Vein endothelial cell (primary cell): ENCODE data around the genes PPTC7, MYL2, BRAP and ERP29.

DNA sequence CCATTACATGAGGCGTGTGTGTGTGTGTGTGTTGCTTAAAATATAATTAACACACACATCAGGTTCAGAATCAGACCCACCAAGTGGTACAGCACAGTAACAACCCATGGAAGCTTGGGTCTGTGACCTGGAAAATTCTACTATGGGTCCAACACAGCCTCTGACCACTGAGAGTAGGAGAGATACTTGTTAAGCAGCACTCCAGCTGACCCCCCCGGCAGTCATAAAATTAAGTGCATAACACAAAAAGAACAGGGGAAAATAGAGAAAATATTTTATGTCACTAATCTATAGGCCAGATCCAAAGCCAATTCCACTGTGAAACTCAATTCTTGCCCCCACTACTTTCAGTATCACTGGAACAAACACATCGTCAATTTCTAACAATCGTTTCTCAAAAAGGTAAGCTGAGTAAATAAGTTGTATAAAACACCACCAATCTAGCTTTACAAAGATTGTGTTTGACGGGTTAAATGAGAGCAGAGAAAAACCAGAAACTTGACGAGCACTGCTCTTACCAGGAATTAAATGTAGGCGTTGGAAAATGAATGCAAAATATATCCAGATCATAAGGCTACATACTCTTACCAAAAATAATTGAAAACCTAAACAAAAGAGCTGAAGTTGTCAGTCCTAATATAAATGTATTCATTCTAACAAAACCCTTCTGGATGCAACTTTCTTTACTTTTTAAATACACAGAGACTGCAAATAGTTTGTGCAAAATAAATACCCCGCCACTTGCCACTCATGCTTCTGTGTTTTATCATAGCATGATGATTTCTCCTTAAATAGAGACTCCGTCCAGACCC, 32.5 kb downstream of the RAD9B start:
- CAGE, long polyA plus RNA = no peak

DNA sequence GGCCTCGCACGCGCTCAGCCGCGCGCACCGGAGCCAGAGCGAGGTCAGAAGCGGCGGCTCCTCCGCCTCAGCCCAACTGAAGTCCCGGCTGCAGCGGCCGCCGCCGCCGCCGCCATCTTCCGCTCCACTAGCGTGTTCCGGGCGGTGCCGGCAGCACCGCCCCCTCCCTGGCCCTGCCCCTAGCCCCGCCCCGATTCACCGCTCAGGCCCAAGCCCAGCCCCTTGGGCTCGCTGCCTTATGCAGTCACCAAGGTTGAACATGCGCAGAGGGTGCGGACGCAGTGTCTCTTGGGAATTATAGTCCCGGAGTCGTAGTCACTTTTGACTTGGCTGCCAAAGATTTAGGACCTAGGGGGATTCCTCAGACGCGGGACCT, at the start of gene PPTC7:
Gene PPTC7, minus strand, starts transcription at position 132 of the 376 bp plus-strand sequence.
- CAGE, long polyA plus RNA = no peak

DNA sequence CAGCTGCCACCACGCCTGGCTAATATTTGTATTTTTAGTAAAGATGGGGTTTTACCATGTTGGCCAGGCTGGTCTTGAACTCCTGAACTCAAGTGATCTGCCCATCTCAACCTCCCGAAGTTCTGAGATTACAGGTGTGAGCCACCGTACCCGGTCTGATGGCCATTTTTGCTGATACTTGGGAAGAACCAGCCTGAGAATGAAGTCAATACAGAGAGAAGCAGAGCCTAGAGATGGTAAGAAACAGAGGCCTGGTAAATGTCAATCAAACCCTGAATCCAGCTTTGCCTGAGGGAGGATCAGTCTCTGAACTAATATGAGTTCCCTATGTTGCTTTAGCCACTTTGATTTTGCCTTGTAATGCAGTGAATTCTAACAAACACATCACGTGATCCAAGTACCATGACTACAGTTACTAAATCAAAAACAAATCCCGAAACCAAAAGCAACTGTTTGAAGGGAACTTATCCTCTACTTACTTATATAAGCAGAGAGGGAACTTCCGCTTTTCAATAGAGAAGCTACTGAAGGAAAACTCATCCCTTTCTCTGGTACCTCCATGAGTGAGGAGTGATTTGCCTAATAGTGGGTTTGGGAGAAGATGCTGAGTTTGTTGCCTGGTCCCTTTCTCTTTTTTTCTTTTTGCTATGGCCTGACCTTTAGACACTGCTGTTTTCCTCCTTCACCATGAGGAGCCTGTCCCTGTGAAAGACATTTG, 7.6 kb upstream of the PPTC7 start:
- CAGE, long polyA plus RNA = no peak

DNA sequence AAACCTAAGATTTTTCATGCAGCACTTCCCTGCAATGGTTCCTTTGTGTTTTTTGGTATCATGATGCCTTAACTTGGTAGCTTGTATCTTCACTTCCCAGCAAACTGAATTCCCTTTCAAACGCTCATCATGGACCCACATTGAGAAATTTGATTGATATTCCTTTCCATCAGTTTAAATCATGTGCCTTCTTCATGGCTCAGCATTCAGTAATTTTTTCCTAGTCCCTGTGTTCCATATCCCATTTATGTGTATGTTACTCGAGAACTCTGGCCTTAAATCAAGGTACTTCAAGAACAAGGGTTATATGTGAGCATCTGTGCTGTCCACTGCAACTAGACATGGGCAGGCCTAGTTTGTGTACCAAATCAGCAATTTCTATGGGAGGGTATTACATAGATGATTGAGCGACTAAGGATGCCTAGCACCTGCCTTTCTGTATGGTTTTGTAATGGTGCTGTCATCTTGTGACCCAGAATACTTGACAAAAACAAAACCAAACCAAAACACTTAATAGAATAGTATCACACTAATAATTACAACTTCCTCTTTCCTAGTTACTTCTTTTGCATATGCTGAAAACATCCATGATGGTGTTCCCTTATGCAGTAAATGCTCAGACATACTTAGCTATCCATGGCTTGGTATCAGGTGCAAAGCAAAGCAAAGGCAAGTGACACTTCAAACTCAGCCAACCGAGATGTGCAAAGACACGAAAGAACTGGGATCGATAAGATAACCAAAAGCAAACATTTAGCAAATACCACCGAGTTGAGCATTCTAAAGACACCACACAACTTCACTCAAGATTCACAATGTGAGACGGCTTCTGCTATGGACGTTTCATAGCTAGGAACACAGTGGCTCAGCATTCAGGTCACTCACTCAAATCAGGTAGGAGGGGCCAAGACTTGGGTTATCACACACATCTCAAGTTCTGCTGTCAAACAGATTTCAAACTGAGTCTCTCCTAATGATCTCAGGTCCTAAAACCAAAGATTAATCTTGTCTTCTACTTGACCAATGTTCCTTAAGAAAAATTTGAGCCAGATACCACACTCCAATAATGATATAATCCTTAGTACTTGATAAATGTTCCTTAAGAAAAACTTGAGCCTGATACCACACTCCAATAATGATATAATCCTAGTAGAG, 24.4 kb downstream of the PPP1CC start:
- CAGE, long polyA plus RNA = no peak

DNA sequence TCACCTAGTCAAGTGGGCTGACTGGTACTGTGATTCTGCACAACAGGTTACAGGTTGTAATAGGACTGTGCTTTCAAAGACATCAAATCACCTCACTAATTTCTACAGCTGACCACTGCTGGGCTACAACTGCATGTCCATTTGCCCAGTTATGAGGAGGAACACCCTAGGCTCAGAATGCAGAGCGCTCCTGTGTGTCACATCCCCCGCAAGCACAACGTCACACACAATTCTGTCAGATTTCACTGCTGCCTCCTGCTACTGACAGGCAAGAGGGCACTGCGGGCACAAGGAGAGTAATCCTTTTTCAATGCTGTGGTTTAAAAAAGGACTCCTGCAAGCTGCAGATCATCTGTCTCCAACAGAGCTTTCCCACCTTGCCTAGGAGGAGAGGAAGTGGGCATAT, 4.2 kb downstream of the PPP1CC start:
- CAGE, long polyA plus RNA = no peak

GRCh38 chr12:110776282-110776945, 33.7 kb upstream of the PPP1CC start:
- CAGE, long polyA plus RNA = no peak

GRCh38 chr12:110920511-110920867, at the start of gene MYL2:
Gene MYL2, minus strand, starts transcription at chr12:110920579.
- CAGE, long polyA plus RNA = no peak

GRCh38 chr12:111314835-111315414, 54.0 kb downstream of the PHETA1 start:
- CAGE, long polyA plus RNA = no peak

- CAGE, long polyA plus RNA = no peak
These were observed 584 bp downstream of the PHETA1 start for GRCh38 chr12:111368157-111368865.

- CAGE, long polyA plus RNA = no peak
These were observed 89.9 kb downstream of the ATXN2 start for GRCh38 chr12:111509088-111509748.

DNA sequence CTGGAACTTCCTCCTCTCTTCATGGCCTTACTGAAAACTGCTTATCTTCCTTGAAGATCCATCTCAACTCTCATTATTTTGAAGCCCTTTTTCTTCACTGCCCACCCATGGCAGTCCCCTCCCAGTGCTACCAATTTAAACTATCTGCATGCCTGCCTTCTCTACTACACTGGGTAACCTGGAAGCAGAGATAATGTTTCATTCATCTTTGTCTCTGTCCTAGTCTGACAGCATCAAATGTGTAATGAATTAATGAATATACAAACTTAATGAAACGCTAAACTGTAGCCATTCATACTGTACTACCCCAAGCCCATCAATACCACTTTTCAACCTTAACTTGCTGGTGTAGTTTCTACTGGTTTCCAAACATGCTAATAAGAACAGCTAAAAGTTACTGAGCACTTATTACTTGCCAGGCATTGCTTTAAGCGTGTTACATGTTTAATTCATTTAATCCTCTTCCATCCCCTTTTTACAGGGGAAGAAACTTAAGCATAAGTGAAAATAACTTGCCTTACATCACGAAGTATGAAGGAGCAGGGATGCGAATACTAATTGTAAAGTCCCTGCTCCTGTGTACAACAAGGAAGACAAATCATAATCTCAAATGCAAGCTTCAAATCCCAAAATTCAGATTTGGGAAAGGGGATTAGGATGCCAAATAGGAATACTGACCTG, 28.4 kb downstream of the ATXN2 start:
- CAGE, long polyA plus RNA = no peak

DNA sequence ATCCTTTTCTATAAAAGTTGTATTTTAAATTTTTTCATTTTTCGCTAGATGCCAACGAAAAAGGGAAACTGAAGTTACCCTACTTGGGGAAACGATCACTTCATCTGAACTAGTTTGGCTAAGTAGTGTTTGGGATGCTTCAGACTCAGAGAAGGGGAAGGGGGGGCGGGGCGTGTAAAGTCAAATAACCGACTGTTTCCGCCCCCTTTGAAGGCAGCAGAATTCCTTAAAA, 2.2 kb downstream of the ATXN2 start:
- CAGE, long polyA plus RNA = no peak

- CAGE, long polyA plus RNA = no peak
These were observed 1.1 kb upstream of the ATXN2 start for GRCh38 chr12:111600194-111600558.

- CAGE, long polyA plus RNA = no peak
These were observed 42.4 kb downstream of the BRAP start for GRCh38 chr12:111643203-111643839.

- CAGE, long polyA plus RNA = no peak
These were observed at the start of gene BRAP for GRCh38 chr12:111685383-111686194. Gene BRAP, minus strand, starts transcription at chr12:111685956.

DNA sequence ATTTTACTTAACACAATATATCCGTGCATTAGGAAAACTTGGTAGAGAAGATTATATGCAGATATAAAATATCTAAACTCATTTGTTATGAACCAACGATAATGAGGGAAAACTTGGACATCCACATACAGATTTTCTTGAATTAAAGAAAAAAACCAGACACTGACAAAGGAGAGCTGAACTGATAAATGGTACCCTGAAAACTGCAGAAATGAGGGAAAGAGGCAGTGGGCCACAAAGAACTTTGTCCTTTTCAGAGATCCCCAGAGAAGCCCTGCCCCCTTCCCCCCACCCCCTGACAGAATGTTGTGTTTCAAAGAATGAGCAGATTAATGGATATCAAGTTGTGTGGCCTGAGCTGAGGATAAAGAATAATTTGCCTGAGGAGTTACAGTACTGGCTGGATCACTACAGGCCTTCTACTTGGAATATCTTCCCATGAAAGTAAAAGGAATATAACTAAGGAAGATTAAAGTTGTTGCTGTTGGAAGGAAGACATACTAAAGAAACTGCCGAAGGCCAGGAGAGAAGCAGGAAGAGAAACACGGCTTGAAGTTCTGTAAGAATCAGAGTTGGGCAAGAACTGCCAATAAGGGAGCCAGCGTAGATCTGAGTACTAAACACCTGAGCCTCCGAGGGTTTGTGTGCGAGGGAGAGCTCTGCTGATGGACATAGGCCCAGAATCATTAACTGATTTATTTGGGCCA, 56.7 kb downstream of the MAPKAPK5 start:
- CAGE, long polyA plus RNA = no peak

DNA sequence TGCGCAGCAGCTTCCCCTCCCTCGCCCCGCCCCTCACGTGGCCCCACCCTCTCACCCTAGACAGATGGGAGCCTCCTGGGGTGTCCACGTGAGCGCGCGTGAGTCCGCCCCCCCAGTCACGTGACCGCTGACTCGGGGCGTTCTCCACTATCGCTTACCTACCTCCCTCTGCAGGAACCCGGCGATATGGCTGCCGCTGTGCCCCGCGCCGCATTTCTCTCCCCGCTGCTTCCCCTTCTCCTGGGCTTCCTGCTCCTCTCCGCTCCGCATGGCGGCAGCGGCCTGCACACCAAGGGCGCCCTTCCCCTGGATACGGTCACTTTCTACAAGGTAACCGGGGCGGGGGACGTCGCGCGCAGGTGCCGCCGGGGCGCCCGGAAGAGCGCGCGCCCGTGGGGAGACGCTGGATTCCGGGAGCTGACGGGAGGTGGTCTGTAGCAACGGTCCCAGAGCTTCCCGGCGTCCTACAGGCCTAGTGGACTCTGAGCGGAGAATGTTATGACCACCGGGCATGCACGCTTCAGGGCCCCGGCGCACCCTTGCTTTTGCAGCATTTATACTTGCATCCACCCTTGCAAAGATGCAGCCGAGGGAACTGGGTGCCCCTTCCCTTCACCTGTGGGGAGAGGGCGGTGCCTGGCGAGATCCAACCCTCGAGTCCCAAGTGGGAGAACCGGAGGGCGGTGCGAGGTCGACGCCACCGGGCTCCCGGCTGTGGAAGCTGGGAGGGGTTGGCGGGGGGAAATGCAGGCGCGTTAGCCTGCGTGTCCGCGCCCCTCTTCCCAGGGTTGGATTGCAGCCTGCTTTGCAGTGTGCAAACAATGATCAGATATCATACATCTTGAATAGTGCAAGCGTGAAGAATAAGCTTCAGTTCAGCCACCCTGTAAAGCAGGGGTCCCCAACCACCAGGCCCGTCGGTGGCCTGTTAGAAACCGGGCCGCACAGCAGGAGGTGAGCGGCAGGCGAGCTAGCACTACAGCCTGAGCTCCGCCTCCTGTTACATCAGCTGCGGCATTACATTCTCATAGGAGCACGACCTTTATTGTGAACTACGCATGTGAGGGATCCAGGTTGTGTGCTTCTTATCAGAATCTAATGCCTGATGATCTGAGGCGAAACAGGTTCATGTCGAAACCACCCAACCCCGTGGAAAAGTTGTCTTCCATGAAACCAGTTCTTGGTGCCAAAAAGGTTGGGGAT, at the start of gene ERP29:
Gene ERP29, plus strand, starts transcription at position 147 of the 1,203 bp plus-strand sequence.
- CAGE, long polyA plus RNA = no peak

DNA sequence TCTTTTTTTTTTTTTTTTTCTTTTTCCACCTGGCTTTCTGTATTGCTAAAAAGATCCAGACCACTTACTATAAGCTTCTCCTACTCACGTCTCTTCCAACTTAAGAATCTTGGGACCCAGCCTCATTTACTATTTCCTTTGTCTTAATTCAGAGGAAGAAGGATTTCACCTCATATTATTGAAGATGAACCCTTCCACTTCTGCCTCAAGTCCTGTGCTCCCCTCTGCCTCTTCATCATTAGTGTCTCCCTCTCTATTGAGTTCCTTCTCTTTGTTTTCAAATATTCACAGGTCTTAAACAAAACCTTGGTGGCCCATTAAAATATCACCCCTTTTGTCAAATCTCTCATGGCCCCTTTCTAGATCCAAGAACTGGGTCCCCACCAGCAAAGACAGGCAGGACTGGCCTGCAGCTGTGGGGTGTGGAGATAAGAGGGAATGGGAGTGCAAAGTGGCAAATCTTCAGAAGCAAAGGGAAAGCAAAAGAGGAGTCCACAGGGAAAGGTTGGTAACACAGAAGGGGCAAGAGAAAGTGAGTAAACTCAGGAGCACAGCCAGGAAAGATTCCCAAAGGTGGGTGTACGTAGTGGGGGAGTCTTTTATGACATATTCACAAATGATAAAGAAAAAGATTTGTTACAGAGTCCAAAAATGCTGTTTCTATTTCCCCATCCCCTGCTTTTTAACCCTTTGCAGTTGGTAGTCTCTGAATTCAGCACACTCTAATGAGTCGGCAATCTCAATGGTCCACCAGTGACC, 98.1 kb downstream of the HECTD4 start:
- CAGE, long polyA plus RNA = no peak

DNA sequence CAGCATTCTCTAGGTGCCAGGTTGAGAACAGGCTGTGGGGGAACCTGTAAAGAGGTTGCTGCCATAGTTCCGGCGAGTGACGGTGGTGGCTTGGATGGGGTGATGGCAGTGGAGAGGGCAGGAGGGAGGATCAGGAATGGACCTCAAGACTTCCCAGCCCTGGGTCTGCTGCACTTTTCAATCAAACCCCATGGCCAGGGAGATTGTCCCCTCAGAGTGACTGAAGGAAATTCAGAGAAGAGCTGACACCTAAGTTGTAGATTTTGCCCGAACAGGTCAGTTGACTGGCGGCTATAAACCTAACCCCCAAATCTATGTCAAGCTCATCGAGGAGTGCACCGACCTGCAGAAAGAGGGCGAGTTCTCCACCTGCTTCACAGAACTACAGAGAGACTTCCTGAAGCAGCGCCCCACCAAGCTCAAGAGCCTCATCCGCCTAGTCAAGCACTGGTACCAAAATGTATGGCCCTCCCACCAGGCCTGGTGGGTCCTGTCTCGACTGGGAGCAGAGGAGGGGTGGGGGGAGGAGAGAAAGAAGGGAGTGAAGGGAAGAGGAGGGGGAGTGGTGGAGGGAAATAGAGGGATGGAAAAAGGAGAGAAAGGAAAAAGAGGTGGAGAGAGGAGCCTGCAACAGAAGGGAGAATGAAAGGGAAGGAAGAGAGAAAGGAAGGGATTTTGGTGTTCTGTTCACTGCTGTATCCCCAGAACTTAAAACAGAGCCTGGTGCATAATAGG, 4.2 kb downstream of the OAS1 start:
- CAGE, long polyA plus RNA = no peak

DNA sequence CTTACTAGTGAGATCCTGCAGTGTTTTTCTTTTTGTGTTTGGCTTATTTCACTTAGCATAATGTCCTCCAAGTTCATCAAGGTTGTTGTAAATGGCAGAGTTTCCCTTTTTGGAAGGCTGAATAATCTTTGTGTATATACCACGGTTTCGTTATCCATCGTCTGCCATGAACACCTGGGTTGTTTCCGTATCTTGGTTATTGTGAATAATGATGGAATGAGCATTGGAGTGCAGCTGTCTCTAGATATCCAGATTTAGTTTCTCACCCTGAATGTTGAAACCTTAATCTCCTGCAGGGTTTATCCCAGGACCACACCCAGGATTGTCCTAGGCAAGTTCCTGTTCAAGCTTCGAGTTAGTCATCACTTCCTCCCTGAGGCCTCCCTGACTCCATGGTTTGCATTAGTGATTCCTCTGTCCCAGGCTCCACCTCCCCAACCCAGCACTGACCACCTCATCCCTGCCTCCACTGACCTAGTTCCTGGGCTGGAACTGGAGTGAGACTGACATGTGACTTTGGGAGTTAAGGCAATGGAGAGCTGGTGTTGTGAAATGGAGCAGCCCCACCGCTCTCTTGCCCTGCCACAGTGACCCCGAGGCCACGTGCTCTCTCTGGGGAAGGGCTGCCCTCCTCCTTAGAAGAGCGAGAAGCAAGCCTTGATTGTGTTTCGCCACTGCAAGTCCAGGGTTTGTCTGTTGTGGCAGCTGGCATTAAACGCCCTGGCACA, 15.9 kb upstream of the DTX1 start:
- CAGE, long polyA plus RNA = no peak